PC-3 (cell line): ENCODE measurements around the gene ZIC5.

- RAMPAGE, long total RNA, result no peak
Measured at GRCh38 chr13:99864450-99864916, 107.1 kb downstream of the ZIC5 start.

DNA sequence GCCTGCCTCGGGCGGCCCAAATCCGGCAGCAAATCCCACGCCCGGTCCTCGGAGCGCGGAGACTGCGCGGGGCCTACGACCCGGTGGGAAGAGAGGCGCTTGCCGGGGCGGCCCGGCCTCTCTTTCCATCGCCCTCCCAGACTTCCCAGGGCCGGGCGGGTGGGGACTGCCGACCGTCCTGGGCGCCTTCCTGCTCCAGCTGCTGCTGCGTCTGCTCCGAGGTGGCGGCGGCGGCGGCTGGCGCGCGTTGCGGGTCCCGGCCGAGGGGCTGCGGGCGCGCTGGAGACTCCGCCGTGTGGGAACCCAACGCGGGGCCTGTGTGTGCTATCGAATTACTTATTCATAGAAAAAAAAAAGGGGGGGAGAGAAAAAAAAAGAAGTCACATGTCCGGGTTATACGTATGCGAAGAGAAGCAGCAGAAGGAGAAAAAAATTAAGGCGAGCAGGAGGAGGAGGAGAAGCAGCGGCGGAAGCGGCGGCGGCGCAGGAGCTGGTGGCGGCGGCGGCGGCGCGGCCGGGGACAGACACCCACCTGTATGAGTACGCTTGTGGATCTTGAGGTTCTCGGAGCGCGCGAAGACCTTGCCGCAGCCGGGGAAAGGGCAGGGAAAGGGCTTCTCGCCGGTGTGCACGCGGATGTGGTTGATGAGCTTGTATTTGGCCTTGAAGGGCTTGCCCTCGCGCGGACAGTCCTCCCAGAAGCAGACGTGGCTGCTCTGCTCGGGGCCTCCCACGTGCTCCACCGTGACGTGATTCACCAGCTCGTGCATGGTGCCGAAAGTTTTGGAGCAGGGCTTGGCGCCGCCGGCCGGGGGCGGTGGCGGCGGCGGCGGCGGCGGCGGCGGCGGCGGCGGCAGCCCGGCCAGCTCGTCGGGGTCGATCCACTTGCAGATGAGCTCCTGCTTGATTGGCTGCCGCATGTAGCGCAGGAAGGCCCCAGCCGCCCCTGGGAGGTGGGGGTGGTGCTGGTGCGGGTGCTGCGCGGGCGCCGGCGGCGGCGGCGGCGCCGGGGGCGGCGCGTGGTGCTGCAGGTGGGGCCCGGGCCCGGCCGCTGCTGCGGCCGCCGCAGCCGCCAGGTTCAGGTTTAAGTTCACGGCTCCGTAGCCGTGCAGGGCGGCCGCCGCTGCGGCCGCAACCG is 1.6 kb downstream of the ZIC5 start:
- RAMPAGE, long total RNA, result no peak

- RAMPAGE, long total RNA, result no peak
Measured at GRCh38 chr13:99971668-99972445, at the start of gene ZIC5. Gene ZIC5 (minus strand): TSS chr13:99971767.

DNA sequence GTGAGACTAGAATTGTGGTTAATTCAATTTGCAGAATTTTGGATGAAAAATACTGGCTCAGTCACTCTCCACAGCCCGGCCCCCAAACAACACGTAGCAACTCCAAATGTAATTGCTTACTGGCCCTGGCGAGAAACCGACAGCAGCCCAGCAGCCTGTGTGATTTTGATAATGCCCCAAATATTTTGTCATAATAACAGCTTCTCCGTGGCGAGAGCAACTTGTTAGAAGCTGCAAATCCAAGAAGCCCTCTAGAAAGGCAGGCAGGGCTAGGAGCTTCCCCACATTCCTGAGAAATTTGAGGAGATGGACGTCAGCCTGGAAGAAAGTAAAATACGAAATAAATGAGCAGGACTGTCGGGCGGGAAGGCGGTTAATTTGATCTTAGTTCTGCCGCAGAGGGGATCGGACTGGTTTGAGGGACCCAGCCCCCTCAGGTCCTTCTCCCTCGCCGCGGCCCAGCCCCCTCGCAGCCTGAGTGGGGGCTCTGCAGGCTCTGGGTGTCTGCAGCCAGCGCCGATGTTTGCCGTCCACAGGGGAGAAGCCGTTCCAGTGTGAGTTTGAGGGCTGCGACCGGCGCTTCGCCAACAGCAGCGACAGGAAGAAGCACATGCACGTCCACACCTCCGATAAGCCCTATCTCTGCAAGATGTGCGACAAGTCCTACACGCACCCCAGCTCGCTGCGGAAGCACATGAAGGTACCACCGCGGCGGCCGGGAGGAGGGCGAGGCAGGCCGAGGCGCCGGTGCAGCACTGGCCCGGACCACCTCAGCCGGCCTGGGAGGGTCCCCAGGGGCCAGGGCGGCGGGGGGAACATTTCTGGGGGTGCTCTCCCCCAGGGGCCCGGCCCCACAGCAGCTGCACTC is 3.1 kb downstream of the ZIC2 start:
- RAMPAGE, long total RNA, result no peak

DNA sequence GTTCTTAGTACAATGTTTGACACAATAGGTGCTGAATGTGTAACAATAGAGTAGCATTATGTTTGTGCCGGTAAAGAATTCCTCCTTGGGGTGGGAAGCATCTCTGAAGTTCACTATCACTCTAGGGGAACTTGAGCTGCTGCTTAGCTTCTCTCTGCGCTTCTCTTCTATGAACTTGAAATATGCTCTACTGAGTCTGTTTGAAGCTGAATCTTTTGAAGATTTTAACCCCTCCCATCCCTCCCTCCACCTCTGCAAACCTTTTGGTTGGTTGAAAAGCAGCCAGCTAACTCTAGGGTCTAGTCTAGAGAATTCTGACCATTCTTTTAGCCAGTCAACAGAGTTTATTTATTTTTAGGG is 2.5 kb downstream of the PCCA start:
- RAMPAGE, long total RNA, result no peak

GRCh38 chr13:100098747-100099157 is 9.9 kb downstream of the PCCA start:
- RAMPAGE, long total RNA, result no peak

- RAMPAGE, long total RNA, result no peak
Measured at GRCh38 chr13:100481964-100482360, 106.6 kb downstream of the GGACT start.

DNA sequence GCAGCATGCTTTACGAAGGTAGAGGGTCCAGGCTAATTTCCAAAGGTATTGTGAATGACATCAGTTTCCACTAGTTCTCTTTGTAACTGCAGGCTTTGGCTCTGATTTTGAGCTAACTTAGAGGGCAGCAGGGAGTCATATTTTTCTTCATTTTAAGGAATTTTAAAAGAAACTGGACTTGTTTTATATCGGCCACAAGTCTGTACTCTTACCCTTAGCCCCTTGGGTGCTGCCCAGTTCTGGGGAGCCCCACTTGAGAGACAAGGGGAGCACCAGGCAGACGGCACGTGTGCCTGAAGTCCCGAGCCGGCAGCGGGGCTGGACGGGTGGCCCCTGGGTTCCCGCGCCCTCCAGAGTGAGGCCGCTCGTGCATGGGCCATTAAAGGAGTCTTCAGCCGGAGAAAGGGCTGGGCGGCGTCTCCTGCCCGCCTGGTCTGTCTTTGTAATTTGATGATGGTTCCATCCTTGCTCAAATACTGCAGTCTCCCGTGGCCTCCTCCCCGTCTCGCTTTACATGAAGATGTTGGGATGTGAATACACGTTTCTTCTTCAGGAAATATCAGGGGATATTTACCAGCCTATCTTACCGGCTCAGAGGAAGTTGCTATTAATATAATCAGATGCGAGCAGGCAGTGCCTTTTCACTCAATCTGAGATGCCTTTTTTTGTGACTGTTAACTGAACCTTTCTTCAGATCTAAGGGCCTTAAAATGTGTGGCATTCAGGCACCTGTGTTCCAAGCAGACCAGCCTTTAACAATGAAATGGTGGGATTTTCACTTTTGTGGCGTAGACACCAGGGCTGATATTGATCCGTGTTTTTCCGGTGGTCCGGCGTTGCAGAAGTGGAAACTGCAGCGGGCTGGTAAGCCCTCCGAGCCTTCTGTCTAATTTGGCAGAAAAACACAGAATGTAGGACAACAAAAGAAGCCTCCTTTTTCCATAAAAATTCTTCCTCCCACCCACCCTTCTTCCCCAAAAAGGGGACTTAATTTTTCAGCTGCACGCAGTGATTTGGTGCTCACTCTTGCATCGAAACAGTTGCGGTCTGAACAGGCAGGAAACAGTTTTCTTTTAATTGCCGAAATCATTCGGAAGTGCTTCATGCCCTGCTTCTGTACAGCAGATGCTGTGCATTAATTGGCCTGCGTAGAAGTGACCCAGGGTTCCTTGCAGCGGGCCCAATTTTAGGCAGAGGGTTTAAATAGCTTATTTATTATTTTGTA is 67.2 kb downstream of the GGACT start:
- RAMPAGE, long total RNA, result no peak

- RAMPAGE, long total RNA, result no peak
Measured at GRCh38 chr13:100560512-100561113, 28.0 kb downstream of the GGACT start.

GRCh38 chr13:100610172-100610860 is 21.7 kb upstream of the GGACT start:
- RAMPAGE, long total RNA, result no peak

DNA sequence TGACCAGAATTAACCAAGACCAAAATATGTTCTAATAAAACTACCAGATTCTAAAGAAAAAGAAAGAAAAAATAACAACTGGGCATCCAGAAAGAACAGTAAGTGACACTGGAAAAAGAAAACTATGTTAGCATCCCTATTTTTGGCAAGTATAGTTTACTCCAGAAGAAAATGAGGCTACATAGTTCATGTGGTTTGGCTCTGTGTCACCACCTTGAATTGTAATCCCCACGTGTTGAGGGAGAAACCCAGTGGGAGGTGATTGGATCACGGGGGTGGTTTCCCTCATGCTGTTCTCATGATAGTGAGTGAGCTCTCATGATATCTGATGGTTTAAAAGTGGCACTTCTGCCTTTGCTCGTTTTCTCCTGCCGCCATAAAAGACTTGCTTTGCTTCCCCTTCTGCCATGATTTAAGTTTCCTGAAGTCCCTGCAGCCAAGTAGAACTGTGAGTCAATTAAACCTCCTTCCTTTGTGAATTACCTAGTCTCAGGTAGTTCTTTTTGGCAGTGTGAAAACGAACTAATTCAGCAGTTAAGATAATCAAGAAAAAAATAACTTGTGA is 77.0 kb downstream of the ITGBL1 start:
- RAMPAGE, long total RNA, result no peak

DNA sequence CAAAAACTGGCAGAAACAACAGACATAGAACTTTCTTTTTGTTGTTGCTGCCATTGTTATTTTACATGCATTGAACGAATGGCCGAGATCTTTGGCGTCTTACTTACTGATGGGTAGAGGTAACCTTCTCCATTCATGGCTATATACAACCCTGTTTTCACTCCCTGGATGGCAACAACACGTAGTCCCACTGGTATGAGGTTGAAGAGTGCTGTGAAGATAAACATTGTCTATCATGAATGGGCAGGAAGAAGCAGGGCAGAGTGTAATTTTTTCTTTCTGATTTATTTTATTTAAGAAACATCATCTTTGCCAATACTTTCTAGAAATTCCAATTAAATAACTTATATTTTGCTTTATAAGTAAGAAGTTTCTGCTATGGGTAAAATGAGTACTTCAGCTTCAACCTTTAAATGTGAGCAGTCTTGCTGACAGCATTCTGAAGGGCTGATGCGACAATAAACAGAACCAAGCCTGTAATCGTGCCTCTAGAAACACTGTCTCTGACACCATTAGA is 48.1 kb downstream of the FGF14 start:
- RAMPAGE, long total RNA, result no peak

- RAMPAGE, long total RNA, result no peak
Measured at GRCh38 chr13:101915116-101915560, 1.6 kb downstream of the FGF14 start.

DNA sequence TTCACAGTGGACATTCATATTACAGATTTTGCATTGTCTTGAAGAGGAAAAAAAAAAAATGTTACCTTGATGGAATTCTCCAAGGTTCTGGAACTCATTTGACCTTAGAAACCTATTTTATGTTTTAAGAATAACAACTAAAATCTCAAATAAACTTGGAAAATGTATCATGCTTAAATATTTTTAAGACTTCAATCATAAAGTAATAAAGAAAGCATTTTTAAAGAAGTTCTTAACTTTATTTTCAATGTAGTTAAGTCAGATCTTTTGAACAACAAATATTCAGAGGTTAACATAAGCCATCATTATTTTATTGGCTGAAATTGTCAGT is 115.2 kb upstream of the TPP2 start:
- RAMPAGE, long total RNA, result no peak

GRCh38 chr13:102846647-102847197 is 890 bp downstream of the ERCC5 start:
- RAMPAGE, long total RNA, result no peak

DNA sequence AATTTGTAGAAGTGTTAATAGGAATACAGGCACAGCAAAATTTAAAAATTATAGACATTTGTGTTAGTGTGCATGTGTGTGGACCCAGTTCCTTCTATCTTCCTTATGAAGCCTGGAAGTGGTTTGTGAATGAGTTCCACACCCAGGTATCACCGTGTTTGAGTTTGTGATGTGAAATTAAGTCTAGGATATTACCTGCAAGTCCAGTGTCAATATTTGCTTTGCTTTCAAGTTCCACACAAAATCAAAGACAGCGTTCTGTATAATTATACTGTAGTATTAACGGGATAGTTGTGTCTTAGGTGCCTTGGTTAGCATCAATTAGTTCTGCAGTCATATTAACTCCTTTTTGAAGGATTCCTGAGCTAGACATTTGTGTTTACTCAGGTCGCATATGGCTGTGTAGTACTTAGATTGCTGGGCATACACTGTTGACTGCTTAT is 54.3 kb downstream of the ERCC5 start:
- RAMPAGE, long total RNA, result no peak

DNA sequence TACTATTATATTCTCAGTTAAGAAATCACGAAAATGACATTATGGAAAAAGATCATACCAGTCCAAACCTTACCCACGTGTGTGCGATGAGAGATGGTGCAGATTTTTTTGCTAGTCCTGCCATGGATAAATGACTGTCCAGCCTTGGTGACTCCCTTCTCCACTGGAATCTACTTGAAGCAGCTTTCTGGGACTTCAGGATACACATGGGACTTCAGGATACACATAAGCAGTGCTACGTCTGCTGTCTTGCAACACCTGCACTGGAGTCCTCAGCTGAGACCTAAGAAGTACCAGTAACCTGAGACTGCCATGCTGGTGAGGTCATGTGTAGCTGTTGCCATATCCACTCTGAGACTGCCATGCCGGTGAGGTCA is 131.6 kb downstream of the DAOA start:
- RAMPAGE, long total RNA, result no peak

- RAMPAGE, long total RNA, result no peak
Measured at GRCh38 chr13:106352223-106352493, 183.3 kb downstream of the EFNB2 start.

GRCh38 chr13:106417517-106417949 is 117.9 kb downstream of the EFNB2 start:
- RAMPAGE, long total RNA, result no peak

DNA sequence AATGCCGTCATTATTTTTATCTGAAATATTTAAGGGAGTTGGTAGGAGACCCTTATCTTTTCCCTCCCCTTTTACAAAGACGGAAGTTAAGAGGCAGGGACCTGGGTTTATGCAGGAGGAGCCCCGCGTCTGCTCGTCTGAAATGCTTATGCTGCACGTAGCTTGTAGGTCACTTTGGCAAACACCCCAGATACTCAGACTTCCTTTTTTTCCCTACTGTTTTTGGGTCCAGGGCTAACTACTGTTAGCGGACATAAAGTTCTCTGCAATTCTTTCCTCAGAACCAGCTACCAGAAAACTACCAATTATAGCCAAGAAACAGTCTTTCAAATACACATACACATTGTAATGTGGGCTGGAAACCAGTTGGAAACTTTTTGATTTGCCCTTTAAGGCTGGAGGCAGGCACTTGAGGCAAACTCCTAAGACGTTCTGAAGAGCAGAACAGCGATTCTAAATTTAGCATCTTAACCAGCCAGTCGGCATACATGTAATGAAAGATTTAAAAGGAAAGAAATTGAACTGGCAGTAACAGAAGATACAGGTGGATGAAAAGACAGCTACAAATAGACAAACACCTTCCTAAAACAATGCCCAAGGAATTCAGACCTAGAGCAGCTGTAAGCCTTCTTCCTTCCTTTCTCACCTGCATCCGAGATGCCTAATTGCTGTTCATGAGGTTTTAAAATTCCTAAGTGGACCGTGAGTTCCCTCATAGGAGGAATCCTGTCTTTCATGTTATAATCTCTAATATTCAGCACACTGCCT is 50.6 kb downstream of the EFNB2 start:
- RAMPAGE, long total RNA, result no peak